Suprapubic skin (tissue), 4 donors: ENCODE measurements around the genes LTB4R, ADCY4 and GZMB.

- PRO-cap = unidirectional peak, minus-strand start at chr14:24095573
- RAMPAGE, long total RNA, 4 experiments = no peak in any of the 4 experiments
Measured at GRCh38 chr14:24094892-24096078, 1.2 kb downstream of the PCK2 start.

DNA sequence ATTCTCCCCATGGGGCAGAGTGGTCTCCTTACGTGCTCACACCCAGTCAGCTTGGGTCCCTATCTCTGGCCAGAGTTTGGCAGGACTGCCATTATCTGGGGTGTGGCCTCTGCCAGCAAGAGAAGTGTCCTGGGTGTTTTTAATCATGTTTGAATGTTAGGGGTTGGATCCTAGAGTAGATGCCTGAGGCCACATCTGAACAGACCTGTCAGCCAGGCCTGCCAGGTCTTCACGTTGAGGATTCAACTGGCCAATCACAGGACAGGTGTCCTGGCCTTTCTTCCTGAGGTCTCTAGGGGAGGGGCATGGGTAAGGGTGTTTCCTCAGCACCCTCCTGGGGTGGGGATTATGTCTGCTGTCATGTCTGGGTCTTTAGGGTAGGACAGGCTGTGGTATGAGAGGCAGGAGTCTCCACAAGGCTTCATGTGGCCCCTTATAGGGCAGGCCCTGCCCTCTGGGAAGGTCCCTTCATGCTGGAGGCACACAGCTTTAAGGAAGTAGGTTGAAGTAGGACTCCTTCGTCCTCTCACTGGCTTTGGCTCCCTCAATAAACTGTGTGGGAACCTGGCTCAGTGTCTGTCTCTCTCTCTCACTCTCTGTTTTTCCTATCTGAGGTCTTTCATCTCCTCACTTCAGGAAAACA is 6.9 kb upstream of the FITM1 start:
- PRO-cap = no peak
- RAMPAGE, long total RNA, 4 experiments = no peak in any of the 4 experiments

DNA sequence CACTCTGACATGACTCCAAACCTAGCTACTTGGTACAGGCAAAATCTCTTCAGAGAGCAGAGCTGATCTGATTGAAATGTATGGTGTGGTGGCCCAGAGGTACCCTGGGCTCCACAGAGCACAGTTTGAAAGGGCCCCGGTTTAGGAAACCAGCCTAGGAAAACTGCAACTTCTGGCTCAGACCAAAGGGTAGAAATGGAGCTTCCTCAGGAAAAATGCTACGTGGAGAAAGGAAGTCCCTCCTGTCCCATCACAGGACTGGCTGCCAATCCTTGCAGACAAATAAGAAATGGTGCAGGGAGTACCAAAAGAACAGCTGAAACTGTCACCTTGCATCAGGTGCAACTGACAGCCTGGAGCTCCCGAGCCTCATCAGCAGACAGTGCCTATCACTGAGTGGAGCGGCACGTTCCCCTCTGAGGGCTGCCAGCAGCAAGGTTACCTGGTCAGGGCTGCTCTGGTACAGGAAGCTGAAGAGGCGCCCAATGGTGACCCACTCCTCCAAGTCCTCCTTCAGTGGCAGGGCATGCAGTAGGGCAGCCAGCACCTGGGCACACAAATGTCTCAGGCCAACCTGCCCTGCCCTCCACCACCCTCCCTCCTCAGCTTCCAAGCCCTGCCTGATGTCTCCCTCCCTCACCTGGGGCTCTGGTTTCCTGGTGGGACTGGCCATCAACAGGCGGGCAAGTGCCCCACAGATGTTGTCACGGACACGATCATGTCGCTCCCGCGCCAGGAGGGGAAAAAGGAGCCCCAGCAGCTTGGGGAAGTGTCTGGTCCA is 7.4 kb downstream of the IPO4 start:
- PRO-cap = no peak
- RAMPAGE, long total RNA, 4 experiments = no peak in any of the 4 experiments

DNA sequence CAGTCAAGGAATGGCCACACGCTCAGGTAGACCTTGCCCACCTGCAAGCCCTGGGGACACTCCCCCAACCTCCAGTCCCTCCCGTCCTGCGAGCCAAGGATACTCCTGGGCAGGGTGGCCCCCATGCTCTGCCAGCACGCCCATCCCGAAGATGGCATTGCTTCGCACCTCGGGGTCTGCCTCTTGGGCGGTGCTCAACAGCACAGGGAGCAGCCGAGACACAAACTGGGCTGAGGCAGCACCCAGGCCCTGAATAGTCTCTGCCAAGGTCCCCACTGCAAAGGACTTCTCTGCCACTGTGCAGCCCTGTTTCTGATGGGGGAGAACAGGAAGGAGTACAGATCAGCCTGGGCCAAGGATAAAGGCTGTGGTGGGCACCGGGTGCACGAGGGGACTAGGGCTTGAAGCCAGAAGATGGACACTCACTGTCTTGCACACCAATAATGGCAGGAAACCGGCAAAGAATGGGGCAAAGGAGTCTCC is 6.7 kb downstream of the IPO4 start:
- PRO-cap = no peak
- RAMPAGE, long total RNA, 4 experiments = no peak in any of the 4 experiments

GRCh38 chr14:24187528-24187948 is 1.1 kb downstream of the IPO4 start:
- PRO-cap = no peak
- RAMPAGE, long total RNA, 4 experiments = no peak in any of the 4 experiments

DNA sequence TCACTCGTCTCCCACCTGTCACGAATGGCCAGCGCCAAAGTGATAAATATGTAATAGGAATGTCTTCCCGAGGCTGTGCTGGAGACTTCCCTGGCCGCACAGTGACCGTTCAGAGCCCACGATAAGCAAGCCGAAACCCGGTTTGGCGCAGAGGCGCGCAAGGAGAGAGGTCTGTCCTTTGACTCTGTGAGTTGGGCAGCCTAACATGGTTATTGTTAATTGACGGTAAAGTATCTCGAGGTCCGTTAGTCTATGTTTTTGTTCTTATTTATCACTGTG is 842 bp upstream of the TM9SF1 start:
- PRO-cap = no peak
- RAMPAGE, long total RNA, 4 experiments = no peak in any of the 4 experiments

- PRO-cap = no peak
- RAMPAGE, long total RNA, 4 experiments = no peak in any of the 4 experiments
Measured at GRCh38 chr14:24196675-24196937, 1.4 kb upstream of the TM9SF1 start.

GRCh38 chr14:24310542-24311635 is at the start of gene LTB4R:
Gene LTB4R, plus strand, starts transcription at chr14:24311502.
- PRO-cap = bidirectional peak, plus-strand start at chr14:24311242, minus-strand start at chr14:24311033; bidirectional peak, plus-strand start at chr14:24311502, minus-strand start at chr14:24311393
- RAMPAGE, long total RNA, 4 experiments = start-site peak on the minus strand in 2 of 4 experiments, at chr14:24310978-24311438 at its widest, 12 to 22 reads per replicate

- PRO-cap = bidirectional peak, plus-strand start at chr14:24335252, minus-strand start at chr14:24335071
- RAMPAGE, long total RNA, 4 experiments = start-site peak on the minus strand in 1 of 4 experiments, at chr14:24335014-24335095 at its widest, 49 reads per replicate
Measured at GRCh38 chr14:24334414-24335344, at the start of gene ADCY4. Gene ADCY4, minus strand, starts transcription at chr14:24335071.

DNA sequence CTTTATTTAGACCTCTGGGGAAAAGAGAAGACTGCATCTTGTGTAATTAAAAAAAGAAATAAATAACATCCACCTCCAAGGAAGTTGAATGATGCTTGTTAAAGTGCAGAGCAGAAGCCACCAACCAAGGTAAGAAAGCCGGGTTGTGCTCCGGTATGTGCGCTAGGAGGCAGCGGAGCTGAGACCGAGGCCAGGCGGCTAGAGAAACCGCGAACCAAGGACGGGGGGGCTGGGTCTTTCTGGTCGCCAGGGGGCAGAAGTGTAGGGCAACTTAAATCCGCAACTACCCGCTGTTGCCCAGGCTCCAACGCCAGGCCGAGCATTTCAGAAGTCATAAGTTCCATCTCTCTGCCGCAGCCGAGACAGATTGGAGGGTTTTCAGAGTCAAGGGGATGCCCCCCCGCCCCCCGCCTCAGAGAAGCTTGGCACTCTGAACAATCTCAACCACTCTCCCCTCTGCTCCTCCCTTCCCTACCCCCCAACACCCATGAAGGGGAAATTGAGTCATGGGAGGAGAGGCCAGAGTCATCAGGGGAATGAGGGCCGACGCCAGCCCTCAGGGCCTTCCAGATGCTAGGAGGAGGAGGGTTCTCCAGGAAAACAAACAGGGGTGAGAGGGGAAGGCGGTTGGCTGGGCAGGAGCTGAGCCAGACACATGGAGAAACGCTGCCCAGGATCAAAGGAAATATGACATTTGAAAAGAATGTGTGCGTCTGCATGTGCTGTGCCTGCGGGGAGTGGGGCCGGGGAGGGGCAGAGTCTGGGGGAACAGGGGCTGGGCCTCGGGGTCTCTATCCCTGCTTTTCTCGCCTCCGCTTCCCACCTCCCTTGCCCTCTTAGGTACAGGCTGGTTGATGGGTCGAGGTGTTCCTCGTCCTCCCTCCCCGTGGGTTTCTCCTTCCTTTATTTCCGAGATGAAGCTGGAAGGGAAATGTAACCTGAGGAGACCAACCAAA is 2.1 kb upstream of the NFATC4 start:
- PRO-cap = unidirectional peak, plus-strand start at position 607 of the sequence
- RAMPAGE, long total RNA, 4 experiments = no peak in any of the 4 experiments

DNA sequence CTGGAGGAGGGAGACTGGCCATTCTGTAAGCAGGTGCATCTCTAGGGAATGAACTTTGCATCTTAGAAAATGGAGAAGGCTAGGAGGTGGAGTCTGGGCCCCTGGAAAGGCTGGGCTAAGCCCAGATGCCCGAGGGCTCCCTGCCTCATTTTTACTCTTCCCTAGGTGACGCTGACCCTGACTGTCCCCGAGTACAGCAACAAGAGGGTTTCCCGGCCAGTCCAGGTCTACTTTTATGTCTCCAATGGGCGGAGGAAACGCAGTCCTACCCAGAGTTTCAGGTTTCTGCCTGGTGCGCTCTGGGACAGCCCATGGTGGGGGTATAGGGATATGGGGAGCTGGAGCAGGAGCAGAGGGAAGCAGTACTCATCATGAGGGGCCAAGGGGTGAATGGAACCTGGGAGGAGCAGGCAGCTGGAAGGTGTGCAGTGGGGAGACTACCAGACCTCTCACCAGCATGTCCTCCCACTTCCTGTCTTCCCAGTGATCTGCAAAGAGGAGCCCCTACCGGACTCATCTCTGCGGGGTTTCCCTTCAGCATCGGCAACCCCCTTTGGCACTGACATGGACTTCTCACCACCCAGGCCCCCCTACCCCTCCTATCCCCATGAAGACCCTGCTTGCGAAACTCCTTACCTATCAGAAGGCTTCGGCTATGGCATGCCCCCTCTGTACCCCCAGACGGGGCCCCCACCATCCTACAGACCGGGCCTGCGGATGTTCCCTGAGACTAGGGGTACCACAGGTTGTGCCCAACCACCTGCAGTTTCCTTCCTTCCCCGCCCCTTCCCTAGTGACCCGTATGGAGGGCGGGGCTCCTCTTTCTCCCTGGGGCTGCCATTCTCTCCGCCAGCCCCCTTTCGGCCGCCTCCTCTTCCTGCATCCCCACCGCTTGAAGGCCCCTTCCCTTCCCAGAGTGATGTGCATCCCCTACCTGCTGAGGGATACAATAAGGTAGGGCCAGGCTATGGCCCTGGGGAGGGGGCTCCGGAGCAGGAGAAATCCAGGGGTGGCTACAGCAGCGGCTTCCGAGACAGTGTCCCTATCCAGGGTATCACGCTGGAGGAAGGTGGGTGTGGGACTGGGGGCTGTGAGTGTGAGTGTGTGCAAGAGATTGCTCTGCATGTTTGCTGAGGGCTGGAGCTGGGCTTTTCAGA is 8.2 kb downstream of the NFATC4 start:
- PRO-cap = no peak
- RAMPAGE, long total RNA, 4 experiments = no peak in any of the 4 experiments

DNA sequence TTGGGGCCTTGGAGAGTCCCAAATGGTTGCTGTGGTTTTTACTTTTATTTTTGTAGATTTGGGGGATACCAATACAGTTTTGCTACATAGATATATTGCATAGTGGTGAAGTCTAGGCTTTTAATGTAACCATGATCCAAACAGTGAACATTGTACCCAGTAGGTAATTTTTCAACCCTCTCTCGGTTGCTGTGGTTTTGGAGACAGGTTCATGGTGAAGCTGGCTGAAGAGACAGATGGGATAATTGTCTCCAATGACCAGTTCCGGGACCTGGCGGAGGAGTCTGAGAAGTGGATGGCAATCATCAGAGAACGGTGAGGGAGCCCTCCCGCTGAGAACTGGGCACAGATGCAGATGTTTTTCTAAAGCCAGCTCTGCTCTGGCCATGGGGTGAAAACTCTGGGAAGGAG is 6.1 kb downstream of the KHNYN start:
- PRO-cap = no peak
- RAMPAGE, long total RNA, 4 experiments = no peak in any of the 4 experiments

DNA sequence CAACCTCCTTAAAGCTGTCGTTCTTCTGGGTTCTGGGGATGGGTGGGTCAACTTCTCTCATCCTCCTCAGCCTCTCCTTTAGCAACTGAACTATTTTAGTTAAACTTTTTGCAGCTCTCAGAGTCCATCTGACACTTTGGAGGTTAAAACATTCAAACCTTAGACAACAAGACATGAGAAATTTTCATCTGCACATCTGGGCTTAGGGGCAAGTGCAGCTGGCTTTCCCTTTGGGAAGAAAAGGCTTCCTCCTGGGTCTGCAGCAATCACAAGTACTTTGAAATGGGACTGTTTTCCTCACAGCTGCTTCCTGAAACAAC is 16.0 kb upstream of the SDR39U1 start:
- PRO-cap = no peak
- RAMPAGE, long total RNA, 4 experiments = no peak in any of the 4 experiments

DNA sequence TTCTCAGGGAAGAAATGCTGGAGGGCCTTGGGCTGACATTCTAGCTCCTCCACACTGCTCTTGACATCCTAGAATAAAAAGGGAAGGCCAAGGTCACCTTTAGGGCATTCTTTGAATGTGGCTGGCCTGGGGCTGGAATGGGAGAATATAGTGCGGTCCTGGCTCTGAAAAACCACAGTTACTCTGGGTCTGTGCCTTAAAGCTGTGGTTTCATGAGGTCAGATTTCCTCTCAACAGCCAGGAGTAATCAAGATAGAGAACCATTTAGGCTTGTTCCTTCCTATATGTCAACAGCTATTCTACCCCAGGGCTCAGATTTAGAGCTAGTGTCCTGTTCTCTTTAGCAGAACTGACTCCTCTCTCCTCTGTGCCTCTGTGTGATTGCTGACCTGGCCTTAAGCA is 24.2 kb downstream of the CMA1 start:
- PRO-cap = no peak
- RAMPAGE, long total RNA, 4 experiments = no peak in any of the 4 experiments

DNA sequence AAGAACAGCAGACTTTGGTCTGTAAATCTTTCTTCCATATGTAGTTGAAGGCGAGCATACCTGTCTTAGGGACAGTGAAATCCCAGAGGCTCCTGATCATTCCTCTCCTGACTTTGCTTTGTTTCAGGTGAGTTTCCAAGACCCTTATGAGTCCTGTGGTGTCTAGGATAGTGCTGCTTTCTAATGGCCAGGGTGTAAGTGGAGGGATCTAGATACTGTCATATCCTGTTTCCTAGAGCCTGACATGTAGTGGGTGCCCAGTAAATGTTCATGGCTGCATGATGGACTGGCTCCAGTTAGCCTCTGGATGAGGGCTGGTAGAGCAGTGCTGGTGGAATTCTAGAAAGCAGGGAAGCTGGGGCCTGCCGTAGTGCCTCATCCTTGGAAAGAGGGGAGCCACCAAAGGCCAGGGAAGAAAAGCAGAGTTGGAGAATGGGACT is 748 bp downstream of the GZMB start:
- PRO-cap = no peak
- RAMPAGE, long total RNA, 4 experiments = no peak in any of the 4 experiments

- PRO-cap = no peak
- RAMPAGE, long total RNA, 4 experiments = start-site peak on the minus strand in 1 of 4 experiments, at chr14:24634190-24634272 at its widest, 13 reads per replicate
Measured at GRCh38 chr14:24634097-24634625, at the start of gene GZMB. Gene GZMB, minus strand, starts transcription at chr14:24634190.

DNA sequence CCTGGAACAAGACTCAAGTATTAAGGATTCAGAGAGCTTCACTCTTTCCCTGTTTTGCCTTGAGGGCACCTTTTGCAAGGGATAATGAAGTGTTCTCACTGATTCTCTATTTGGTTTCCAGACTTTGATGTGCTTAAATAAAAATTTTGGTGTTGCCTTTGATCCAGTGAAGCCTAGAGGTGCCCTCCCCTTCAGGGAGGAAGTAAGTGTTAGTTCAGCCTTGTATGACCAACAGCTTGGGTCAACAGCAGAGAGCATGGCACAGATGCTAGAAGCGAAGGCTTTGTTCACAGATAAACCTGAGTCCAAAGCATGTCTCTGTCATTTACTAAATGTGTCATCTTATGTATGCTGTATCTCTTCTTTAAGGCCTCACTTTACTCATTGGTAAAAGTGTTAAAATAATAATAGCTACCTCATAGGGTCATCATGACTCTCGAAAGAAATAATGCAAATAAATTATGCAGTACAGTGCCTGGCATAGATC is 52.9 kb upstream of the STXBP6 start:
- PRO-cap = no peak
- RAMPAGE, long total RNA, 4 experiments = no peak in any of the 4 experiments

DNA sequence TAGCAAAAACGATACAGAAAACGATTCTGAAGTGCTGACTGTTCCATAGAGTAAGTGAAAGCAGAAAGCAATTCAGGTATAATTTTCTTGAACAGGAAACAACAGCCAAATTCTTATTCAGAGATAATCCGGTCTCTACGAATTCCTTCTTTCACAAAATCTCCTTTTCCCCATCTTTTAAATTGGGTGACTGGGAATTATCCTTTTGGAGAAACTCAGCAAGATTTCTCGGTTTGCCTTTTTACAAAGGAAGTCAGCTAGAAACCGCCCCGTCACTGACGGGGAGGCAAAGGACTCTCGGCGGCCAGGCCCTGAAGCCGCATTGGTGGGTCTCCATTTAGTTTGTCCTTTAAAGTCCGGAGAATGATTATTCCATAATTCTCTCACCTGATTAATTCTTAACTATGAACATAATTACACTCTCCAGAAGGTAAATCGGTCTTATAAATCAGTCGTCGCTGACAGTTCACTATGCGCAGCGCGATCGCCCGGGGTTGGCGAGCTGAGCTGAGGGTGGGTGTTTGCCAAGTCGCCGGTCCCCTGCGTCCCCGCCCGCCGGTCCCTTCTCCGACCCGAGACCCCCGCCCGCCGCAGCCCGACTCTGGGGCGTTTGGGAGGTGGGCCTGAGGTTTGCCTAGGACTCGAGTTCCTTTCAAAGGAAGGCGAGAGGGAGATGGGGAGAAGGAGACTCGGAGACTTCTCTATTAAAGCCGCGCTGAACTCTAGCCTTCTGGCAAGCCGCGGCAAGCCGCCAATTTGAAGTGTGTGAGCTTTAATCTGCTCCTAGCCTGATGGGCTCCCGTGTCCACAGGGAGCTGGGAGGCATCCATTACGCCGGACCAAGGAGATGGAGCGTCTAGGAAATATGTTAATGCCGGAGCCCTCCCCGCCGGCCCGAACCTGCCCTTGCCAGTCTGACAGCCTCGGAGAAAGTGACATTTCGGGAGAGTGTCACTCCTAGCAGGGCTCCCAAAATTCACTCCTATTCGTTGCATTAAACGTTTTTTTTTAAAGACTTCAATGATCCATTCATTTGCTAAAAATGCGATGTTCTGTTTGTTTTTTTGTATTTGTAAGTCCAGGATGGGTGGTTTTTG is 393.0 kb downstream of the NOVA1 start:
- PRO-cap = no peak
- RAMPAGE, long total RNA, 4 experiments = no peak in any of the 4 experiments

DNA sequence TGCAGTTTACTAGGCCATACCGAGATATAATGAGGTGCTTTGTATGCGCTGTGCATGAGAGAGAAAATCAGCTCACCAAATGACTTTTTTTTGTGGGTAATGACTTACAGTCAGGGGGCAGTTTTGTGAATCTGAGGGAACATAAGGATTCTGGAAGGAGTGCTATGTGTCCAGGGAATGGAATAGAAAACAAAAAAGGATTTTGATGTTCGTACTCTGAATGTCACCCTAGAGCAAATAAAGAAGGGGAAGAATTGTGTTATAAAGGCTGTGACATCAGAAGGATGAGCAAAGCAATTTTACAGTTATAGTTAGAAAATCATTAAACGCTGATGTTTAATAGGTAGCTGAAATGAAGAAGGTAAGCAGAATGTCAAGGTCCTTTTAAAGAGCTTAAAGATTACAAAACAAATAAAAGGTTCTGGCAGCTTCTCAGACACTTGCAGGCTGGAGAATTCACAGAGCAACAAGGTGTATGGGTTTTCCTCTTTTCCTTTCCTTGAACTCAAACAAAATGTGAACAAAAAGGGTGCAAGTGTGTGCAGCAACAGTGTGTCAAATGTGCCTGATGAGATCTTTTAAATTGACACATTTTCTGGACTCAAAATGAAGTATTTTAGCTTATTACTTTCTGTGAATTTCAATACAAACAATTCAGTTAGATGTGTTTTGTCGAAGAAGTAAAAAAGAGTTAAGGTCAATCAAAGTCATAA is 247.6 kb upstream of the NOVA1 start:
- PRO-cap = no peak
- RAMPAGE, long total RNA, 4 experiments = no peak in any of the 4 experiments

DNA sequence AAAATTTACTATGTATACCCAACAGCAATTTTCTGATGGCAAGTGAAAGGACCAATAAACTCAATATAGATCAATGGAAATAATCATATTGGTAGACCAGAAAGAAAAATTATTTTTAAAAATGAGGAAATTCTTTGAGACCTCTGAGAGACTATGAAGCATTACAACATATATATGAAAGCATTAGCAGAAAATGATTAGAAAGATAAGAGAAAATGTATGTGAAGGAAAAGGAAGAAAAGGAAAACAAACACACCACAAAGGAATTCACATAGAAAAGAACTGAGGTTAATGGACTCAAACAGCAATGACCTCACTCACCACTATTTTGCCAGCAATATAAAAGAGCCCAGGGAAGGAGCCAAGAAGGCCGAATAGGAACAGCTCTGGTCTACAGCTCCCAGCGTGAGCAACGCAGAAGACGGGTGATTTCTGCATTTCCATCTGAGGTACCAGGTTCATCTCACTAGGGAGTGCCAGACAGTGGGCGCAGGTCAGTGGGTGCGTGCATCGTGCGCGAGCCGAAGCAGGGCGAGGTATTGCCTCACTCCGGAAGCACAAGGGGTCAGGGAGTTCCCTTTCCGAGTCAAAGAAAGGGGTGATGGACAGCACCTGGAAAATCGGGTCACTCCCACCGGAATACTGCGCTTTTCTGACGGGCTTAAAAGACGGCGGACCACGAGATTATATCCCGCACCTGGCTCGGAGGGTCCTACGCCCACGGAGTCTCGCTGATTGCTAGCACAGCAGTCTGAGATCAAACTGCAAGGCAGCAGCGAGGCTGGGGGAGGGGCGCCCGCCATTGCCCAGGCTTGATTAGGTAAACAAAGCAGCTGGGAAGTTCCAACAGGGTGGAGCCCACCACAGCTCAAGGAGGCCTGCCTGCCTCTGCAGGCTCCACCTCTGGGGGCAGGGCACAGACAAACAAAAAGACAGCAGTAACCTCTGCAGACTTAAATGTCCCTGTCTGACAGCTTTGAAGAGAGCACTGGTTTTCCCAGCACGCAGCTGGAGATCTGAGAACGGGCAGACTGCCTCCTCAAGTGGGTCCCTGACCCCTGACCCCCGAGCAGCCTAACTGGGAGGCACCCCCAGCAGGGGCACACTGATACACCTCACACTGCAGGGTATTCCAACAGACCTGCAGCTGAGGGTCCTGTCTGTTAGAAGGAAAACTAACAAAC is 1075.3 kb upstream of the NOVA1 start:
- PRO-cap = no peak
- RAMPAGE, long total RNA, 4 experiments = no peak in any of the 4 experiments